ENCODE data around the genes FOXR1, RPS25, HINFP, ABCG4 and MFRP.

GRCh38 chr11:118688233-118688905 lies 8.9 kb upstream of the TREH start:
- PRO-cap, result no peak
- RRBS, 2 experiments, result no CpG with 5 or more reads among the region's 17 CpGs

GRCh38 chr11:118749284-118749894 lies 41.6 kb downstream of the DDX6 start:
- PRO-cap, result no peak
- RRBS, 2 experiments, result no CpG with 5 or more reads among the region's 6 CpGs

- PRO-cap, result no peak
- RRBS, 2 experiments, result no CpG with 5 or more reads among the region's 12 CpGs
These were observed 39.3 kb downstream of the DDX6 start for GRCh38 chr11:118751315-118752491.

- PRO-cap, result no peak
- RRBS, 2 experiments, result no CpG with 5 or more reads among the region's 4 CpGs
These were observed 32.0 kb upstream of the DDX6 start for GRCh38 chr11:118822949-118823317.

DNA sequence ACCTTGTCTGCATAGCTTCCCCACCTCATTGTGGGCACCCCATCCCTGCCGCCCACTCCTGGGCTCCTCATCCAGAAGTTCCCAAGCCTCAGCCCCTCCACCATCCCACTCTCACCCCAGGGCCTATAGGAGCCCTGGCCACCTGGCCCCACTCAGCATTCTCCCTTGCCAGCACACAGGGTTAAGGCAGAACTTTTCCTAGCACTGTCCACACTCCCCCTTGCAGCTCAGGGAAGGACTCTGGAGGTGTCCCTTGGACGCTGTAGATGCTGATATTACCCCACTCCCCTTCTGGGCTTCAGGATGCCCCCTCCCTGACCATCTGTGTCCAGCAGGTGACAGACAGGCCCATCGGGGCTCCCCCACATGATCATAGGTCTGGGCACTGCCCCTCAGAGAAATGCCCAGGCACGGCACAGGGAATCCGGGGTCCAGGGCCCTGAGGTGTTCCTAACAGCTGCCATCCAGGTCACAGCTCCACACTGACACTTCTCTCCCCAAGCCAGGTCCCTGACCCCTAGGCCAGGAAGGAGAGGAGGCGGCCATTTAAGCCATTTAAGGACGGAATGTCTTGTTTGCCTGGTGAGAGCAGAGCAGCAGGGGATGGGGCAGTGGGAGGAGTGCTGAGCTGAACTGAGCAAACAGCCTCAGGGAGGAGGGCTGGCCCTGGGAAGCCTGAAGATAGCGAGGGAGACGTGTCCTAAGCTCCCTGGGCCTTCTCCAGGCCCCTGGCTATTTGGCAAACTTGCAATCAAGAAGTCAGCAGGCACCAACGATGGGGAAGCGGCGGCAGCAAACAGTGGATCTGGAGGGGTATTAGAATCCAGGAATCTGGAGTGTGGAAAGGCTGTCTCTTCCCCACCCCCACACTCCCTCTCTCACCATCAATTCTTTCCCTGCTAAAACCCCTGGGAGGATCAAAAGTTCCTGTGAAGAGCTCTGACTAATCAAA lies 9.1 kb downstream of the BCL9L start:
- PRO-cap, result no peak
- RRBS, 2 experiments, result no CpG with 5 or more reads among the region's 12 CpGs

- PRO-cap, result no peak
- RRBS, 2 experiments, result no CpG with 5 or more reads among the region's 18 CpGs
These were observed 3.3 kb upstream of the BCL9L start for GRCh38 chr11:118929028-118929502.

GRCh38 chr11:118971629-118972052 lies at the start of gene FOXR1:
TSS of gene FOXR1 (plus strand) at chr11:118971761.
- PRO-cap, result no peak
- RRBS, 2 experiments, result 45% methylated on average over 4 of the region's 34 CpGs; no CpG with 5 or more reads in 1 of the 2 experiments

- PRO-cap, result no peak
- RRBS, 2 experiments, result no CpG with 5 or more reads among the region's 21 CpGs
These were observed 986 bp downstream of the RPS25 start for GRCh38 chr11:119016841-119017873.

GRCh38 chr11:119017874-119018912 lies at the start of gene RPS25:
TSS of gene RPS25 (minus strand) at chr11:119018343.
- PRO-cap, result bidirectional peak, plus-strand start at chr11:119018773, minus-strand start at chr11:119018342
- RRBS, 2 experiments, result 2% methylated on average over 8 to 16 of the region's 68 CpGs

DNA sequence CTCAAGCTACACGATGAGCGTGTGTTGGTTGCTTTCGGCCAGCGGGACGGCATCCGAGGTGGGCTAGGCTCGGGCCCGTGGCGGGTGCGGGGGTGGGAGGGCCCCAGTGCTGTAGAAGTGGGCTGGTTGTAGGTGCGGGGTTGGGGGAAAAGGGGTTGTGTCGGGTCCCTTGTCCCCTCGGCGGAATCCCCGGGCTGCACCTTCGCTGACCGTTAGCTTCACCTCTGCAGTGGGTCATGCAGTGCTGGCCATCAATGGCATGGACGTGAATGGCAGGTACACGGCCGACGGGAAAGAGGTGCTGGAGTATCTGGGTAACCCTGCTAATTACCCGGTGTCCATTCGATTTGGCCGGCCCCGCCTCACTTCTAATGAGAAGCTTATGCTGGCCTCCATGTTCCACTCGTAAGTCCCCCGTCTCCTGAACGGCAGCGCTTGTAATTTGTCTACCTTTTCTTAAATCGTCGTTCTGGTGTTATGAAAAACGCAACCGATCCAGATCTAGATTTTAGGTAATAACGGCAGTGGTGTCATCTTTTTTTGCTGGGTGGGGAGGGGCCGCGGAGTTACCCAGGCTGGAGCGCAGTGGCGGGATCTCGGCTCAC lies 449 bp downstream of the TRAPPC4 start:
- PRO-cap, result no peak
- RRBS, 2 experiments, result no CpG with 5 or more reads among the region's 39 CpGs

DNA sequence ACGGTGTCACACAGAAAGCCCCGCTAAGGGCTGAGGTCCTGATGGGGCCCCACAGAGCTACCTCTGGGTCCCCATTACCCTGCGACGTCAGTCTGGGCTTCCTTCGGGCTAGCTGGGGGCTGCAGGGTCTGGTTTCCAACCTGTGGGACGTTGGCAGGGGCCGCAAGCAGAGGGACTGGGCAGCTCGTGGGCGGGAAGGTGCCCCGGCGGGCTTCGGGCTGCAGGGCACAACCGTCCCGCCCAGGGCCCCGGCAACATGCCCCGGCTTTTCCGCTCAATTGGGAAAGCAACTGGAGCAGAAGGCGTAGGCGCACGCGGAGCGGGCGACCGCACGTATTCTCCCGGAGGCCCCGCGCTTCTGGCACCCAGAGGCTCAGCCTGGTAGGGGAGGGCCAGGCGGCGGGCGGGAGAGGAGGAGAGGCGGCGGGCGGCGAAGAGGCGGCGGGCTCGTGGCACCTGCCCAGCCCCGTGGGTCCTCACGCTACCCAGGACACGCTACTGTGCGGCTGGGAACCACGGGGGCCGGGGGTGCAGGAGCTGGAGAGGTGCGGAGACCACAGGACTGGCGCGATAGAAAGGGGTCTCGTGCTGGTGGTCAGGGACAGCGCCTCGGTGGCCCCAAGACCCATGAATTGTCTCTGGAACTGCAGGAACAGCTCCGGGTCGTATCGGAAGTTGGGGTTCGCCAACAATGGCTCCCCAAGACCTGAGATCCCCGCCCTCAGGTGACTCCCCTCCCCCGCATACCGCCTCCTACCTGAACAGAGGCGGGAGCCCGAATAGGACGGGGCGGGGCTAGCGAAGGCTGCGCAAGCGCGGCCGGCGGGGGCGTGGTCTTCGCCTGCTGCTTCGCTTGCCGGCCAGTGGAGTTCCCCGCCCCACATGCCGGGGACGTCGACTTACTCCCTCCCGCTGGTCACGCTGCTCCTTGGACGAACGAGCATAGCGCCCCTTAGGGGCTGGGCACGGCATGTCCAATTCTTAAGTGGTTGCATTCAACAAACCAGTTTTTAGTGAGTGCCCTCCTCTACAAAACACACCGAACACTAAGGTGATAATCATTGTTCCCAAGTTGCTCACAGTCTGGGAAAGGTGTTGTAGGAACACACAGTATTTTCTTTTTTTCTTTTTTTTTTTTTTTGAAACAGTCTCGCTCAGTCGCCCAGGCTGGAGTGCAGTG lies 11.9 kb downstream of the TRAPPC4 start:
- PRO-cap, result no peak
- RRBS, 2 experiments, result 2 to 4% methylated on average over 21 to 22 of the region's 84 CpGs

DNA sequence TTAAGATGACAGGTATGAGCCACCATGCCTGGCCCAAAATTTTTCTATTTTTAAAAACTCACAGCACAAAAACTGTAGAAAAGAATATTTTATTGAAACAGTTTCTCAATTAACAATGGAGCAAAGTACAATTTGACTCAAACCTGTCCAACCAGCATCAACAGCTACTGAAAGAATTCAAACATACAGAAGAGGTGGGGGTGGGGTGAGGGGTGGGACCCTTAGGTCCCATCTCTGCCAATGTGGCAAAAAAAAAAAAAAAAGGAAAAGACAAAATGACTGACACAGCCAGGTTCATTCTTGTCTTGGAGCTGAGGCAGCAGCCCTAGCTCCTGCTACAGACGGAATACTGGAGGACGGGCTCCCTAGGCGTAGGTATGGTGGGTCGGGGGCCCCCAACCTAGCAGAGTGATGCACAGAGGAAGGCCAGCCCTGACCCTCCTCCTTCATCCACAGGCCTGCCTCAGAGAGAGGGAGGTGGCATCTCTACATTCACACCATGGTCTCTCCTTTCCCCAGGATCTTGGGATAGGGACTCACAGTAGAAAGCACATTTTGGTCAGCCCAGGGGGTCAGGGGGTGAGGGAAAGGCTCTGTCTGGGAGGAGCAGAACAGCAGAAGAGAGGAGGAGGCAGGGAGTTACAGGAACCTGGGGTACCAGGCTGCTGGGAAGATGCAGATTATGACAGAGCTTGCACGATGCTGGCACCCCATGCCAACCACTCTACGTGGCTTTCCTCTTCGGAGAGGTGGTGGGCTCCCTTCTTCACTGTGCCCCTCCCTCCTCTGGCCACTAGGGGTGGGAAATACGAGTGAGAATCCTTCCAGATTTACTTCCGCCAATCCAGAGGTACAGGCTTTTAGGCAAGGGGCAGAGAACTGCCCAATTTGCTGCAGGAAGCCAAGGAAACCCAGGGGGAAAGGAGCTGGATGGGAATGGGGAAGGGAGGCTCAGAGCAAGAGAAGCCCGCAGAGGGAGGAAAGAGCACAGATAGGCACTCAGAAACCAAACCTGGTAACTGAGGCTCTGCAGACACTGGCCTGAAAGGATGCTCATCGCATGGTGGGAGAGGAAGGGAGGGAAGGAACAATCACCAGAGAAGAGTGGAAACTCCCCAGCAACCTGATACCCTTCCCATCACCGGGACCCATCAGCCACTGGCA lies 12.5 kb downstream of the HYOU1 start:
- PRO-cap, result no peak
- RRBS, 2 experiments, result no CpG with 5 or more reads among the region's 12 CpGs

GRCh38 chr11:119048781-119049439 lies 8.1 kb downstream of the HYOU1 start:
- PRO-cap, result no peak
- RRBS, 2 experiments, result no CpG with 5 or more reads among the region's 14 CpGs

- PRO-cap, result bidirectional peak, plus-strand start at chr11:119102249, minus-strand start at chr11:119101875; bidirectional peak, plus-strand start at chr11:119102570, minus-strand start at chr11:119102401
- RRBS, 2 experiments, result 1 to 2% methylated on average over 8 to 9 of the region's 25 CpGs
These were observed 573 bp upstream of the DPAGT1 start for GRCh38 chr11:119101986-119102866.

GRCh38 chr11:119108201-119109264 lies 1.4 kb downstream of the C2CD2L start:
- PRO-cap, result no peak
- RRBS, 2 experiments, result no CpG with 5 or more reads among the region's 8 CpGs

DNA sequence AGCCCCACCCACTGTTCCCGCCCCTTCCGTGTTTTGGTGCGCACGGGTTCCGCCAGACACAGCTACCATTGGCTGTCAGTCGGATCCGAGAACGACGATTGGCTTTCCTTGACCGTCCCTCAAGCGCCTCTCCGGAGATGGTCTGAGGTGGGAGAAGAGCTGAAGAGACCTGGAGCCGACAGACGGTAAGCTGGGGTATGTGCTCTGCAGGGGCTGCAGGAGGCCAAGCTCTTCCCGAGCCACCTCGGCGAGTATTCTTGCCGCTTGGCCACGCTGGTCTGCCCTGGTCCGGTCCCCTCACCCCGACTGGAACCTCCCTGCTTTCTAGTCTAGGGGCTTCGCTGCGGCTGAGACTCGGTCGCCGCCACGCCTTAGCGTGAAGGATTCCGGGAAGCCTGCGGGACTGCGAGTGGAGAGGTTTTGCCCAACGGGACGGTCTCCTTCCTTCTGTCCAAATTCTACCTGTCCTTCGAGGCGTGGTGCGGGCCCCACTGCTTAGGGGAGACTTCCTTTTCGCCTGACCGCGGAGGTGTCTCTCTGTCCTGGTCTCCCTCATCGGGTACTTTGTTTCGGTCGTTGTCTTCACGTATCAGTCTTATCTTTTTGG lies at the start of gene HINFP:
Gene HINFP, plus strand, starts transcription at position 126 of the 607 bp plus-strand sequence.
- PRO-cap, result bidirectional peak, plus-strand start at position 134 of the sequence, minus-strand start outside the sequence; unidirectional peak, plus-strand start at position 181 of the sequence
- RRBS, 2 experiments, result 0 to 1% methylated on average over 6 to 8 of the region's 43 CpGs

DNA sequence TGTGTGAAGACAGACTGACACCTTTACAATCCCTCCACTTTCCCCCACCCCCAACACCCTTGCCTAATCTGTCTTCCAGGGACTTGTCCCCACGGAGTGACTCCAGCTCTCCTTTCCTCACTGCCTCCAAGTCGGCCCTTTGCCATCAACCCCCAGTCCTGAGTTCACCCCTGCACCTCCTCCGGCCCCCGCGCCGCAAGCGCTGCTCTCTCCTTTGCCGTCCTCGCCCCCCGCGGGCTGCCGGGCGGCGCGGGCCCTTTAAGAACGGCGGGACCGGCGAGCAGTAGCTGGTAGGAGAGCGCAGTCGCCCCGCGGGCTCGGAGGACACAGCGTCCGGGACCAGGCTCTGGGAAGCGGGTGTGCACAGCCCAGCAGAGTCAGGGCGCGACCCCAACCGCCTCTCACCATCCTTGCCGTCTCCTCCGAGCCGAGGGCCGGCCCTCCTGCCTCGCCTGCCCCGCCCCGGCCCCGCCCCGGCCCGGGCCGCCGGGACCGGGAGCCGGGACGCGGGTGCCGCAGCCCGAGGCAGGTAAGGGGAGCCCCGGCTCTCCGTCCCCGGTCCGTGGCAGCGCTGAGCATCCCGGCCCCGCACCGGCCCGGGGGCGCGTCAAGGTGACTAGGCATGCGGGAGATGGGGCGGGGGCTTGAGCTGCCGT lies at the start of gene ABCG4:
Gene ABCG4, plus strand, starts transcription at position 301 of the 656 bp plus-strand sequence.
- PRO-cap, result no peak
- RRBS, 2 experiments, result 1 to 3% methylated on average over 30 to 35 of the region's 62 CpGs

DNA sequence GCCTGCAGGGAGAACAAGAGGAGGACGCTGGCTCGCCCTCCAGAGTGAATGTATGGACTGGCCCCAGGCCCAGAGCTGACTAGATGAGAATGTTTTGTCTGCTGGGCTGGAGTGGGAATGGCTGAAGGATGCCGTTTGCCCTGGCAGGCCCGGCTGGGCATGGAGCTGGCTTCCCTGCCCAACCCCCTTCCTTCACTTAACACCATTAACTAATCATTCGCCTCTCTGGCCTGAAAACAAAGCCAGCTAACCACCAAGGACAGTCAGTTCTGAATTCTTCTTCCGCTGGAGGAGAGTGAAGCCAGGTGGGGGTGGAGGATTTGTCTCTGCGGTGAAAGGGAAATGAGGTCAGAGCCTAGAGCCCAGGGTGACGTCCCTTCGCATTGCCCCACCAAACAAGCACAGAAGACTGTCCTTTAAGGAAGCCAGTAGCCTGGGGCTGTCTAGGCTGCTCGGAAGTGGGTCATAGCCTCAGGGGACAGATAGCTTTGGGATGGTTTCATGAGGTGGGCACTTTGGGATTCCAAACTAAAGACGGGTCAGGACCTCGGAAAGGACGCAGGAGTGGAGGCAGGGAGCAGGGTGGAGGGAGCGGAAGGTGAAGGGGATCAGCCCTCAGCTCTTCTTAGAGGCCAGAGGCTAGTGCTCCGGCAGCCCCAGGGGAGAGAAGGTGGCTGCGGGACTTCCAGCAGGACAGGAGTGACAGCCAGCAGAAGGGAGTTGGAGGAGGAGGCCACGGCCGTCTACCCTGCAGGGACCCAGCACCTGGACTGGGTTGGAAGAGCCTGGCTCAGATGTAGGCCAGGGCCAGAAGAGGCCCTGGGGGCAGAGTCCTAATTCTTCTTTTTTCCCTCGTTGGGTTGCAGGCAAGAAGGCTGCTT lies 1.9 kb upstream of the MCAM start:
- PRO-cap, result no peak
- RRBS, 2 experiments, result no CpG with 5 or more reads among the region's 19 CpGs

DNA sequence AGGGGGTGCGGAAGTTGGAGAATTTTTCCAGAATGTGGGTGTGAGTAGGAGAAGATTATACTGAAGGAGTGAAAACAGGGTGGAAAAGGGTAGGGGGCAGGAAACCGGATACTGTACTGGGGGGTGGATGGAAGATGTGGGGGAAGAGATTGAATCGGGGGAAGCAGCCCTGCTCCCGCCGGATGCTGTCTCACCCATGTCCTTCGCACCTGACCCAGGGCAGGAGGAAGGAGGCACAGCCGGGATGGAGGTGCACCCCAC lies 3.0 kb upstream of the MCAM start:
- PRO-cap, result no peak
- RRBS, 2 experiments, result 62 to 63% methylated on average over 6 to 7 of the region's 7 CpGs

- PRO-cap, result no peak
- RRBS, 2 experiments, result no CpG with 5 or more reads among the region's 4 CpGs
These were observed at the start of gene MFRP for GRCh38 chr11:119346434-119346743. TSS of gene MFRP (minus strand) at chr11:119346705.

All from astrocyte (in vitro differentiated cells and primary cell).